ENCODE data around the genes CDKN3 and CNIH1.

DNA sequence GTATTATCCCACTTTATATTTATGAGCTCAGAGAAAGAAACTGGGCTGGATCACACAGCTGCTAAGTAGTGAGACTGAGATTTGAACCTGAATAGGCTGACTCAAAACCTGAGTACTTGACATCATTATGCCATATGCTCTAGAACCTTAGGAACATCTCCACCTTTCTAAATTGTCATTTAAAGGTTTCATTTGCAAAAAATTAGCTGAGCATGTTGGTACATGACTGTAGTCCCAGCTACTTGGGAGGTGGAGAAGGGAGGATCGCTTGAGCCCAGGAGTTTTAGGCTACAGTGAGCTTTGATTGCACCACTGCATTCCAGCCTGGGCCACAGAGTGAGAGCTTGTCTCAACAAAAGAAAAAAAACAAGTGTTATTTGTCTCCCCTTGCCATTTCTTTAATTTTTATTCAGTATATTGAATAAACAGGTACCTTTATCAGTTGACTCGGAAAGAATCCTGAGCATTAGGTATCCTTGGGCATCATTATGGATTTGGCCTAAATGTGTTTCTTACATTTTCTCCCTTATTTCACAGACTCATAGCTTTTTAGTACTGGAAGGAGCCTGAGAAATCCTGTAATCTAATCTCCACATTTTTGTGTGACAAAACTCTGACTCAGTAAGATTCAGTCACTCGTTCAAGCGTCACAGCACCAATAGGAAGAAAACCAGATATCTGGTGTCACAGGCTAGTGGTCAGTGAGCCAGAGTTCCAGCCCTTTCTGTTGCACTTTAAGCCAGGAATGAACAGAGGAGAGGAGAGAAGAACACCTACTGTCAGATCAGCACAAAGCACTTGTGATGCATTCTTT lies 11.7 kb upstream of the NID2 start:
- RAMPAGE, long total RNA = no peak
- RRBS = no CpG with 5 or more reads among the region's 4 CpGs
PRO-cap:
- standard = no peak
- CoPRO, capped RNA only, 2 experiments = no peak in any of the 2 experiments
- CoPRO, capped and uncapped RNA, 2 experiments = no peak in any of the 2 experiments
- CoPRO, uncapped RNA only, 2 experiments = no peak in any of the 2 experiments
CAGE:
- cytosol, long polyA plus RNA = no peak
- long polyA plus RNA = no peak
- nucleolus, long total RNA = no peak
- nucleus, long polyA plus RNA = no peak

DNA sequence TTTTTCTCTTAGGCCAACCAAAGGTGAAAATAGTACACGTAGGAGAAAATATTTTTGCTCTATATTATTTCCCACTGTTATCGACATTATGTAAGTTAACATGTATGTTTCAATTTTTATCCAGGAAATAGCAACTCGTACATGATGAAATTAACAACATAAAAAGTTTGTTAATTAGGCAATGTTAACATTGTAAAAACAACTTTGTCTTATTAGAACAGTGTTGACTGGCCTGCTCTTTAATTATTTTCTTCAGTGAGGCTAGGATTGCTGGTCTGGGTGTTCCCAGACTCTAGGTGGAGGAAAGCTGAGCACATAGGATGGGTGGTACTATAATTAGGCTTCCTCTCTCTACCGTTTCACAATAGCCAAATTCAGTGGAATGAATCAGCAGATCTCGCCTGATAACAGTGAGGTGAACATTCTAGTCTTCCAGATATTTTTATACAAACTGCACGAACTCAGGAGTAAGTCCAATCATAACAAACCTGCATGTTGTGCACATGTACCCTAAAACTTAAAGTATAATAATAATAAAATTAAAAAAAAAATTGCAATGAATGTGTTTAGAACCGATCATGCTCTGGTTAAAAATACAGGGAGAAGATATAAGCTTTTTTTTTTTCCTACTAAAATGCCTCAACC lies 11.9 kb downstream of the PTGDR start:
- RAMPAGE, long total RNA = no peak
- RRBS = no CpG with 5 or more reads among the region's 7 CpGs
PRO-cap:
- standard = no peak
- CoPRO, capped RNA only, 2 experiments = no peak in any of the 2 experiments
- CoPRO, capped and uncapped RNA, 2 experiments = no peak in any of the 2 experiments
- CoPRO, uncapped RNA only, 2 experiments = no peak in any of the 2 experiments
CAGE:
- cytosol, long polyA plus RNA = no peak
- long polyA plus RNA = no peak
- nucleolus, long total RNA = no peak
- nucleus, long polyA plus RNA = no peak

DNA sequence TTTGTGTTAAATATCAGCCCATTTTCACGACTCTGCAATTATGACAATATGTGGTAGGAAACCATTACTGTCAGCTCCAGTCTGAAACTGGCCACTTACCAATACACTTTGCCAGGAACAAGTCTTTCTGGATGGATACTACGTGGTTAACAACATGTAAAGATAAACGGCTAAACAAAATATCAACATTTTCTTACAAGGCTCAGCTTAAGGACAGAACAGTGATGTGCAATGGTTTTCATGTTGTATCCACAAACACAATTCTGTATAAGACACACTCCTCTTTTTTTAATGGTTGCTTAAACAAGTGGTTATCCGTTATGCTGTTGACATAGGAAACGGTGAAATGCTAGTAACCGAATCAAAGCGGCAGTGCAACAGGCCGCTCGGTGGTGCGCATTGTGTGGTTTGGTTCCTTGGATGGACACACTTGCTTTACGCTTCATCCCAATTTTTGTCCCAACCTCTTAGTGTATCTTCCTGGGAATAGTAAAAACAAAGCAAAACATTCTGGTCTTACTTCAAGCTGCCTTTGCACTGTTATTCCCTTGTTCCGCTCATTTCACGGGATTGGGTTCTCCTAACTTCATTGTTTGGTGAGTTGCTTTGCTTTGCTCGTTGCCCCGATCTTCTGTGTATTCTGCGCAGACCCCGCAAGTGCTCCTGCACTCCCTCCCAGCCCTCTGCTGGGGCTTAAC lies 690 bp upstream of the PTGER2 start:
- RAMPAGE, long total RNA = no peak
- RRBS = no CpG with 5 or more reads among the region's 17 CpGs
PRO-cap:
- standard = no peak
- CoPRO, capped RNA only, 2 experiments = no peak in any of the 2 experiments
- CoPRO, capped and uncapped RNA, 2 experiments = no peak in any of the 2 experiments
- CoPRO, uncapped RNA only, 2 experiments = no peak in any of the 2 experiments
CAGE:
- cytosol, long polyA plus RNA = no peak
- long polyA plus RNA = no peak
- nucleolus, long total RNA = no peak
- nucleus, long polyA plus RNA = no peak

GRCh38 chr14:52315282-52316092 lies 1.4 kb downstream of the PTGER2 start:
- RAMPAGE, long total RNA = no peak
- RRBS = no CpG with 5 or more reads among the region's 16 CpGs
PRO-cap:
- standard = no peak
- CoPRO, capped RNA only, 2 experiments = no peak in any of the 2 experiments
- CoPRO, capped and uncapped RNA, 2 experiments = no peak in any of the 2 experiments
- CoPRO, uncapped RNA only, 2 experiments = no peak in any of the 2 experiments
CAGE:
- cytosol, long polyA plus RNA = no peak
- long polyA plus RNA = no peak
- nucleolus, long total RNA = no peak
- nucleus, long polyA plus RNA = no peak

GRCh38 chr14:52769926-52770325 lies 21.5 kb downstream of the GNPNAT1 start:
- RAMPAGE, long total RNA = no peak
PRO-cap:
- standard = no peak
- CoPRO, capped RNA only, 2 experiments = no peak in any of the 2 experiments
- CoPRO, capped and uncapped RNA, 2 experiments = no peak in any of the 2 experiments
- CoPRO, uncapped RNA only, 2 experiments = no peak in any of the 2 experiments
CAGE:
- cytosol, long polyA plus RNA = no peak
- long polyA plus RNA = no peak
- nucleolus, long total RNA = no peak
- nucleus, long polyA plus RNA = no peak

DNA sequence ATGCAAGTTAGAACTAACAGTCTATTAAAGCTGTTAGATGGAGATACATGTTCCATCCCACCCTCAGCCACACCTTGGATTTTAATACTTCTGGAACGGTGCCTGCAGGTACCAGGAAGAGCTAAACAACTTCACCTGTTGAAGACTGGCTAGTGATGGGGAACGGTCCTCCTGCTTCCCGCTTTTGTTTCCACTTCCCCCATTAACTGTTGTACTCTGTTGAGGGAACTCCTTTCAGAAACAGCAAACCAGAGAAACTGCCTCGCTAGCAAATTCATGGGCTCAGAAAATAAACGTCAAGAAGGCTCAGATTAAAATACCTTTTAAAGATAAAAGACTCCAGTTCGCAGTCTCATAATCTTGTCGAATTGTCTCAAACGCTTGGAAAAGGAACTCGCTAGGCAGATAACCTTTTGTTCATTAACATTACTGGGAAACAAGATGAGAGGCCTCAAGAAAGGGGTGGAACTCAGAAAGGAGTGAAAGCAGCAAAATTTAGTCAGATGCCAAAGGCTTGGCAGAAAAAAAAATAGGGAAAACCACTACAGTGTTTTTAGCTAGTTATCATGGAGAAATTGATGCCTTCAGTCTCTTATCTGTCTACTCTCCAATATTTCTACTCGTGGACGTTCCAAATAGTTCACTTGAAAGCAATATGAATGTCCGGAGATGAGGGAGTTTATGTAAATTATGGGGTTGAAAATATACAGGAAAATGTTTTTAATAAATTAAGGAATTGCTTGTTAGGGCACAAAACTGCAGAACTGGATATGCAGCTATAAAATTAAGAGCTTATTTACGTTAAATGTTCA lies 1.4 kb upstream of the FERMT2 start:
- RAMPAGE, long total RNA = no peak
- RRBS = no CpG with 5 or more reads among the region's 13 CpGs
PRO-cap:
- standard = no peak
- CoPRO, capped RNA only, 2 experiments = no peak in any of the 2 experiments
- CoPRO, capped and uncapped RNA, 2 experiments = no peak in any of the 2 experiments
- CoPRO, uncapped RNA only, 2 experiments = no peak in any of the 2 experiments
CAGE:
- cytosol, long polyA plus RNA = no peak
- long polyA plus RNA = no peak
- nucleolus, long total RNA = no peak
- nucleus, long polyA plus RNA = no peak

DNA sequence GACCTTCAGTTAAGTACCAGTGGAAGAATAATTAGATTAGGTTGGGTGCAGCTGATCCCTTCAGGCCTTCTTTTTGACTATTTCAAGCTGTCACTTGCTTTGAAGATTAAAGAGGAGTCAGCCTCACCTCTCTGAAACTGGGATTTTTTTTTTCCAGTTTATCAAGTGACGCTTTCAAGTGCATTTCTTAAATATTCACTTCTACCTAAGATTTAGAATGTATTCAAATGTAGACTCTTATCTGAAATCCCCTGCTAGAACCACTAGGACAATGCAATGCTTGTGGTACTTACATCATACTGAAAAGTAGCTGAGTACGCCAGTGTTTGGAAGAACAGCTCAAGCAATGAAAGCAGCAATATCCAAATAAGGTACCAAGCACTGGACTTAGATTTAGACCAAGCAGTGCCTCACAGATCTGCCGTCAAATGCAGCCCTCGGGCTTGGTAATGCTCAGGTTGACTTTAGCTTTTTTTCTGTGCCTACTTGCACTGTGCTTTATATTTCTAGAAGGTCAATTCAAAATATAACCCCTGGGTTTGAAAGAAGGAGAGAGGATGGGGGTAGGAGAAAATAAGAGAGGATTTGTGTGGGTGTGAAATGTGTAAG lies 3.7 kb upstream of the FERMT2 start:
- RAMPAGE, long total RNA = no peak
- RRBS = no CpG with 5 or more reads among the region's 4 CpGs
PRO-cap:
- standard = no peak
- CoPRO, capped RNA only, 2 experiments = no peak in any of the 2 experiments
- CoPRO, capped and uncapped RNA, 2 experiments = no peak in any of the 2 experiments
- CoPRO, uncapped RNA only, 2 experiments = no peak in any of the 2 experiments
CAGE:
- cytosol, long polyA plus RNA = no peak
- long polyA plus RNA = no peak
- nucleolus, long total RNA = no peak
- nucleus, long polyA plus RNA = no peak

GRCh38 chr14:53010893-53011662 lies 60.2 kb upstream of the FERMT2 start:
- RAMPAGE, long total RNA = no peak
- RRBS = no CpG with 5 or more reads among the region's 9 CpGs
PRO-cap:
- standard = no peak
- CoPRO, capped RNA only, 2 experiments = no peak in any of the 2 experiments
- CoPRO, capped and uncapped RNA, 2 experiments = no peak in any of the 2 experiments
- CoPRO, uncapped RNA only, 2 experiments = no peak in any of the 2 experiments
CAGE:
- cytosol, long polyA plus RNA = no peak
- long polyA plus RNA = no peak
- nucleolus, long total RNA = no peak
- nucleus, long polyA plus RNA = no peak

DNA sequence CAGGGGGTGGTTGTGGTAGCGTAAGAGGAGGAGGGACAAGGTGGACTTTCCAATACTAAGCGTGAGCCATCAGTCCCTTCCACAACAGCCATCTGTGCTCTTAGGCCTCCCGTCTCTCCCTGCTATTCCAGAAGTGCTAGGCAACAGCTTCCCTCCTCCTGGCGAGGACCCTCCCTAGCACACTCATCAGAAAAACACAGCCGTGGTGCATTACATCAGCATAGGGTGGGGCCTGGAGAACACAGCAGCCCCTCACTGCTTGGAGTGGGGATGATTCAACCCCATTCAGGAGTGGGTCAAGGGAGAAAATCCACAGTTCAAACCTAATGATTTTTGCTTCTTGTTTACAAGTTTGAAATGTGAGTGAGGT lies 356.3 kb upstream of the DDHD1 start:
- RAMPAGE, long total RNA = no peak
- RRBS = no CpG with 5 or more reads among the region's 5 CpGs
PRO-cap:
- standard = no peak
- CoPRO, capped RNA only, 2 experiments = no peak in any of the 2 experiments
- CoPRO, capped and uncapped RNA, 2 experiments = no peak in any of the 2 experiments
- CoPRO, uncapped RNA only, 2 experiments = no peak in any of the 2 experiments
CAGE:
- cytosol, long polyA plus RNA = no peak
- long polyA plus RNA = no peak
- nucleolus, long total RNA = no peak
- nucleus, long polyA plus RNA = no peak

- RAMPAGE, long total RNA = no peak
- RRBS = 5% methylated on average over 4 of the region's 25 CpGs
PRO-cap:
- standard = no peak
- CoPRO, capped RNA only, 2 experiments = no peak in any of the 2 experiments
- CoPRO, capped and uncapped RNA, 2 experiments = no peak in any of the 2 experiments
- CoPRO, uncapped RNA only, 2 experiments = no peak in any of the 2 experiments
CAGE:
- cytosol, long polyA plus RNA = no peak
- long polyA plus RNA = no peak
- nucleolus, long total RNA = no peak
- nucleus, long polyA plus RNA = no peak
Measured at GRCh38 chr14:53949680-53950703, 6.6 kb downstream of the BMP4 start.

DNA sequence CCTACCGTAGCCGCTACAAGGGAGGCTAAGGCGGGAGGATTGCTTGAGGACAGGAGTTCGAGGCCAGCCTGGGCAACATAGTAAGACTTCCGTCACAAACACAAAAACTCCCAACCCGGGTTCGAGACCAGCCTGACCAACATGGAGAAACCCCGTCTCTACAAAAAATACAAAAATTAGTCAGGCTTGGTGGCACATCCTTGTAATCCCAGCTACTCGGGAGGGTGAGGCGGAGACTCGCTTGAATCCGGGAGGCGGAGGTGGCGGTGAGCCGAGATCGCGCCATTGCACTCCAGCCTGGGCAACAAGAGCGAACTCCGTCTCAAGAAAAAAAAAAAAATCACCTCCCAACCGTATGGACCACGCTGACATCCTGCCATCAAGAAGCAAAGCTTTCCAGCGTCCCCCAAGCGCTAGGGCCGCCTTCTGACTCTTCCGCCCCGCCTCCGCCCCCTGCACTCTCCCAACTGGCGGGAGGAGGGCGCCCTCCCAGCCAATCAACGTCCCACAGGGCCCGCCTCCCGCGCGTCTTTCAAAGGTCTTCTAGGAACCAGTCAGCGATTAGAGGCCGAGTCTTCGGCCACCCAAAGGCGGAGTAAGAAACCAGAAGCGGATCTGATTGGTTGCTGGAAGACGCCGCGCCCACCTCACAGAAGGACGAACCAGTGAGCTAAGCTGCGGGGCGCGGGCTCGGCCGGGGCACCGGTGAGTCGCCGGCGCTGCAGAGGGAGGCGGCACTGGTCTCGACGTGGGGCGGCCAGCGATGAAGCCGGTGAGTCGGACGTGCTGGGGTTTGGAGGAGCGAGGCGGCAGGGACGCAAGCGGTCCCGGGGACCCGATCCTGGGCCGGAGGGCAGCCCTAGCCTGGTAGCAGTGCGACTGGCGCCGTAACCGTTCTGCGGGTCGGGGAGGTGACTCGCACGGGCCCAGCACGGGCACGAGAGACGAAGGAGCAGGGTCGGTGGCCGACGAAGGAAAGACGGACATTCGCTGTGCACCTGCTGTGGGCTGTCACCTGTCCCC lies at the start of gene CDKN3:
CDKN3 (plus strand) TSS at position 702 of the 1,023 bp plus-strand sequence.
- RAMPAGE, long total RNA = start-site peak on the plus strand centred at position 710 of the sequence, 73 bp wide, 592 and 1,178 reads in 2 replicates
- RRBS = 2% methylated on average over 15 of the region's 83 CpGs
PRO-cap:
- standard = bidirectional peak, plus-strand start at position 737 of the sequence, minus-strand start at position 428 of the sequence
- CoPRO, capped RNA only, 2 experiments = peak in 2 of 2 experiments; most common plus-strand start position 687 of the sequence (in 2); most common minus-strand start position 428 of the sequence (in 2)
- CoPRO, capped and uncapped RNA, 2 experiments = no peak in any of the 2 experiments
- CoPRO, uncapped RNA only, 2 experiments = peak in 2 of 2 experiments; most common plus-strand start position 737 of the sequence (in 2); most common minus-strand start position 431 of the sequence (in 1)
CAGE:
- cytosol, long polyA plus RNA = start-site peak on the plus strand centred at position 696 of the sequence, 96 bp wide, 1,716 and 1,033 reads in 2 replicates
- long polyA plus RNA = start-site peak on the plus strand centred at position 708 of the sequence, 88 bp wide, 821 and 1,622 reads in 2 replicates
- nucleolus, long total RNA = no peak
- nucleus, long polyA plus RNA = start-site peak on the plus strand centred at position 705 of the sequence, 83 bp wide, 548 and 497 reads in 2 replicates

- RAMPAGE, long total RNA = start-site peak on the minus strand at chr14:54441330-54441445, 343 and 282 reads in 2 replicates
- RRBS = 1% methylated on average over 22 of the region's 101 CpGs
PRO-cap:
- standard = bidirectional peak, plus-strand start at chr14:54440912, minus-strand start at chr14:54440917; bidirectional peak, plus-strand start at chr14:54441112, minus-strand start at chr14:54441001; bidirectional peak, plus-strand start at chr14:54441510, minus-strand start at chr14:54441351
- CoPRO, capped RNA only, 2 experiments = peak in 2 of 2 experiments; most common plus-strand start chr14:54441100 (in 1); most common minus-strand start chr14:54440974 (in 1)
- CoPRO, capped and uncapped RNA, 2 experiments = peak in 1 of 2 experiments; most common plus-strand start chr14:54441512 (in 1); most common minus-strand start chr14:54441391 (in 1)
- CoPRO, uncapped RNA only, 2 experiments = peak in 2 of 2 experiments; most common plus-strand start chr14:54441504 (in 1); most common minus-strand start chr14:54441331 (in 2)
CAGE:
- cytosol, long polyA plus RNA = start-site peak on the minus strand at chr14:54441330-54441470, 1,779 and 980 reads in 2 replicates
- long polyA plus RNA = start-site peak on the minus strand at chr14:54441331-54441433, 609 and 629 reads in 2 replicates
- nucleolus, long total RNA = no peak
- nucleus, long polyA plus RNA = start-site peak on the minus strand at chr14:54441334-54441381, 542 and 148 reads in 2 replicates
Measured at GRCh38 chr14:54440805-54441858, at the start of gene CNIH1. TSS of gene CNIH1 (minus strand) at chr14:54441374.

DNA sequence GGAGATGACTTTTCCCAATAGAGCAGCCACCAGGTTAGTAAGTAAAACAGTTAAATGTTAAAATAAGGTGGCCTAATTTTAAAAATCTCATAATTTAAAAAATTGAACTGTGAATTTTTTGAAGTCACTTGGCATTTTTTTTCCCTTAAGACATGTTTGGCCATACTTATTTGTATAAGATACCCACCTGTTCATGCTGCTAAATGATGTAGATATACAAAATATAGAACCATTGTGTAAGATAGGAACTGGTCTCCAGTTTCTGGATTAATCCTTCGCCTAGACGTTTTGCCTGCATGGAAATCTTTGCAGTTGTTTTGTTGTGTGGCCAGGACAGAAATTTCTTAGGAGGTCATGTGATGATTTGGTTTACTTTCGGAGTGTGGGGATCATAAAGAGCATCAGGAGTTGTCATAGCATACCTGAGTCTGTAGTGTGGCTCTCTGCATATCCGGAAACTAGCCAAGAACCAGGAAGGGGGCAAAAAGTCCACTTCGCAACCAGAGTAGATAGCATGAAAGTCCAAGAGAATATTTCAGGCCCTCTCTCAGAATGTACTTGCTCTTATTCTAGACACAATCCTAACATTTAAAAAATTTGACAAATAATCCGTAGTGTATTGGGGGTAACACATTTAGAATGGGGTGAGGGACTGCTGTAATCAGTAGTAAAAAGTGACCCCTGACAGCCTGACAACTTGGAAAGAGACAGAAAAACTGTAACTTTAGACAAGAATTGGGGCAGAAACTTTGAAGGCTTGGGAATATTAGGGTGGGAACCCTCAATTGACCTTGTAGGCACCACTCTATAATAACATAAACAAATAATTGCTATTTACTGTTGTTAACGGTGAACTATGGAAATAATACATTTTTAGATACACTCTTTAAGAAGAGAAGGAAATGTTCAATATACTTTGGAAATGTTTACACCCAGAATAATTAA lies 3.2 kb downstream of the SAMD4A start:
- RAMPAGE, long total RNA = no peak
- RRBS = no CpG with 5 or more reads among the region's 7 CpGs
PRO-cap:
- standard = no peak
- CoPRO, capped RNA only, 2 experiments = no peak in any of the 2 experiments
- CoPRO, capped and uncapped RNA, 2 experiments = no peak in any of the 2 experiments
- CoPRO, uncapped RNA only, 2 experiments = no peak in any of the 2 experiments
CAGE:
- cytosol, long polyA plus RNA = no peak
- long polyA plus RNA = no peak
- nucleolus, long total RNA = no peak
- nucleus, long polyA plus RNA = no peak

DNA sequence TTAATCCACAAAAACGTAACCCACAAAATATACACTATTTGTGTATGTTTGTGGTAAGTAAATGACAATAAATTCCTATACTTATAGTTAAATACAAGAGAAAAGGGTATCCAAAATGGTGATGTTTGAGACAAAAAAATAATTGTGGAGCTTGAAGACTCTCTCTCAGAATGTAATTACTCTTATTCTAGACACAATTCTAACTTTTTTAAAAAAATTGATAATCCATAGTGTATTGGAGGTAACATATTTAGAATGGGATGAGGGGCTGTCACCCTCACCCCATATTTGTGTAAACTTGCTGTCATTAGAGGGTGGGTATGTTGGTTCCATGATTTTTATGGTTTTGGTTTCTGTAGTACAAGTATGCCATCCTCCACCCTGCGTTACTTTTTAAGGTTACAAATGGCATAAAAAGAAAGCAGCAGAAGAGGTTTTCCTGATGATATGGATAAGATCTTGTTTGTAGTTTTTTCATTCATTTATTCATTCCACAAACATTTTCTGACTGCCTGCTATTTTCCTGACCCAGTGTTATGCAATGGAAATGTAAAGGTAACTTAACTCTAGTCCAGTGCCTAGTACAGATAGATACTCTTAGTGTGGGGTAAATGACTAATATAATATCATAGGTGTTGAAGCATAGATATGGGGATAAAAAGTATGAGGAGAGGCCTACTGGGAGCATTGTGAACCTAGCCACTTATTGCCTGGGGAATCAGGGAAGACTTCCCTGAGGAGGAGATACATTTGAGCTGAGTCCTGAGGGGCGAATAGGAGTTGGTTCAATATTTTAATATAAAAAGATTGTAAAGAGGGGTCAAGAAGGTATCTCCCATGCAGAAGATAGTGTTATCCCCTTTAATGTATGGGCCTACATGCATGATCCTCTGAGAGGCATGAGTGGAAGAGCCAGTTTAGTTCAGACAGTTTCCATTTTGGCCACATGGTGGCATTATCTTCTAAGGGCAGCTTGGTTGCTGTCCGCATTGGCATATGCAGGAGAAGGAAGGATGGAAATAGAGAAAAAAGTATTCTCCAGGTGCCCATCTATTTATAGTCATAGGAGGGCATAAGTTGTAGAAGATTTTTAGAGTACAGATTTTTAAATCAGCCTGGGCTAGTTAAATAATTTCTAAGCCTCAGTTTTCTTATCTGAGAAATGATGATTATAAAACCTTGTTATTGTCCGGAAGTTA lies 5.0 kb downstream of the SAMD4A start:
- RAMPAGE, long total RNA = no peak
- RRBS = no CpG with 5 or more reads among the region's 5 CpGs
PRO-cap:
- standard = no peak
- CoPRO, capped RNA only, 2 experiments = no peak in any of the 2 experiments
- CoPRO, capped and uncapped RNA, 2 experiments = no peak in any of the 2 experiments
- CoPRO, uncapped RNA only, 2 experiments = no peak in any of the 2 experiments
CAGE:
- cytosol, long polyA plus RNA = no peak
- long polyA plus RNA = no peak
- nucleolus, long total RNA = no peak
- nucleus, long polyA plus RNA = no peak

DNA sequence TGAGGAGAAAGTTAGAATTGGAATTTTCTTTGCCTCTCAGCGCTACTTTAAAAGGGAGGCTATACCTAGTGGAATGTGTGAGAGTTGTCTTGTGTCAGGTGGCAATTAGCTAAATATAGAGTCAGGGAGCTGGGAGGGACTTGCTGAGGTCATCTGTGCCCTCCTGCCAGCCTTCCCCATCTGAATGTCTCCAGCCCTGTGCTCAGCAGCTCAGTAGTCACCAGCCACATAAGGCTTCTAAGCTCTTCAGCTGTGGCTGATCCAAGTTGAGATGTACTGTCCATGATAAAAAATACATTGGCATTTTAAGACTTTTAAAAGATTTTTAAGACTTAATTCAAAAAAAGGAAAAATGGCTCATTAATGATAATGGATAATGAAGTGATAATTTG lies 132.3 kb downstream of the SAMD4A start:
- RAMPAGE, long total RNA = no peak
- RRBS = no CpG with 5 or more reads among the region's 1 CpG
PRO-cap:
- standard = no peak
- CoPRO, capped RNA only, 2 experiments = no peak in any of the 2 experiments
- CoPRO, capped and uncapped RNA, 2 experiments = no peak in any of the 2 experiments
- CoPRO, uncapped RNA only, 2 experiments = no peak in any of the 2 experiments
CAGE:
- cytosol, long polyA plus RNA = no peak
- long polyA plus RNA = no peak
- nucleolus, long total RNA = no peak
- nucleus, long polyA plus RNA = no peak

GRCh38 chr14:54711692-54712322 lies 144.9 kb downstream of the SAMD4A start:
- RAMPAGE, long total RNA = no peak
- RRBS = no CpG with 5 or more reads among the region's 6 CpGs
PRO-cap:
- standard = no peak
- CoPRO, capped RNA only, 2 experiments = no peak in any of the 2 experiments
- CoPRO, capped and uncapped RNA, 2 experiments = no peak in any of the 2 experiments
- CoPRO, uncapped RNA only, 2 experiments = no peak in any of the 2 experiments
CAGE:
- cytosol, long polyA plus RNA = no peak
- long polyA plus RNA = no peak
- nucleolus, long total RNA = no peak
- nucleus, long polyA plus RNA = no peak

- RAMPAGE, long total RNA = no peak
- RRBS = no CpG with 5 or more reads among the region's 5 CpGs
PRO-cap:
- standard = no peak
- CoPRO, capped RNA only, 2 experiments = no peak in any of the 2 experiments
- CoPRO, capped and uncapped RNA, 2 experiments = no peak in any of the 2 experiments
- CoPRO, uncapped RNA only, 2 experiments = no peak in any of the 2 experiments
CAGE:
- cytosol, long polyA plus RNA = no peak
- long polyA plus RNA = no peak
- nucleolus, long total RNA = no peak
- nucleus, long polyA plus RNA = no peak
Measured at GRCh38 chr14:54735361-54736004, 167.1 kb downstream of the GCH1 start.